Subcutaneous preadipocyte (primary cell): ENCODE measurements around a stretch of chr13.

- CAGE, long polyA plus RNA: no peak
Observed at GRCh38 chr13:106475724-106476274, 59.7 kb downstream of the EFNB2 start.

GRCh38 chr13:107401721-107402304 lies 465.5 kb downstream of the NALF1 start:
- CAGE, long polyA plus RNA: no peak

DNA sequence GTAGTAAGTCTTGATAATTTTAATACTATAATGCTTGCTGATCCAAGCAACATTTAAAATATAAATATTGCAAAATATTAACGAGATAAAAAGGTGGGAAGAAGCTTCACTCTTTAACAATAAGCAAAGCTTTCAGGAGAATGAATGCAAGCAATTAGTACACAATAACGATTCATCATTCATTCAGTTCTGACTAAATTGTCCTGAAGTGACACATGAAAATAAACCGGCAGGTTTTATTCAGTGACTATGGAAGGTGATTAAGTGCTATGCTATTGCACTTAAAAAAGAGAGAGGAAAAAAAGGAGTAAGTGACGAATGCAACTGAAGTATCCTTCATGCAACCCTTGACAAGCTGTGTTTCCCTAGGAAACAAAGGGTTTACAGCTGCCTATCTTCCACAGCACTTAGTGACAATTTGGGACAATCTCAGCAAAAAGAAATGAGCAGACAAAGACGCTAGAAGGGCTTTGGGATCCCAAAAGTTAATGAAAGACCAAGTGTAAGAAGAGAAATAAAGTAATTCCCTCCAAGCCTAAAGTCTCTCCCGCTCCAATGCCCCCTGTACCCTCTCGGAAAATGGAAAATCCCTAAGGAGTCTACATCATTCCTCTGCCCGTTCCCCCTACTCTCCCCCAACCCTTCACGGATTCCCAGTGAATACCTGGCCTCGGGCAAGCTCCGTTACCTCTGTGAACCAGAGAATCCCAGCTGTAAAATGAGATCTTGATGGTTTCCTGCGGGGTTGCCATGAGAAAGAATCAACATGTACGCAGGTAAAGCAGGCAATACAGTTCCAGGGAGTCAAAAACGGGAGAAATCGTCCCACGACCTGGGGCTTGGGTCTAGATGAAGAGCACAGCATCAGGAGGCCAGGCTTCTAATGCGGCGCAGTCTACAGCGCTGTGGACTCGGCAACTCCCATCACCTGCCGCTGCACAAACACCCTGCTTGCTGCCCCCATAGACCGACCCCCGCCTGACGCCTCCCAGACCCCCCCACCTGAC lies 1.2 kb downstream of the LIG4 start:
- CAGE, long polyA plus RNA: no peak

- CAGE, long polyA plus RNA: no peak
Observed at GRCh38 chr13:108266089-108267014, 3.2 kb upstream of the TNFSF13B start.

- CAGE, long polyA plus RNA: no peak
Observed at GRCh38 chr13:108402918-108403403, 133.4 kb downstream of the TNFSF13B start.

- CAGE, long polyA plus RNA: no peak
Observed at GRCh38 chr13:108496023-108496673, 133.3 kb upstream of the MYO16 start.

DNA sequence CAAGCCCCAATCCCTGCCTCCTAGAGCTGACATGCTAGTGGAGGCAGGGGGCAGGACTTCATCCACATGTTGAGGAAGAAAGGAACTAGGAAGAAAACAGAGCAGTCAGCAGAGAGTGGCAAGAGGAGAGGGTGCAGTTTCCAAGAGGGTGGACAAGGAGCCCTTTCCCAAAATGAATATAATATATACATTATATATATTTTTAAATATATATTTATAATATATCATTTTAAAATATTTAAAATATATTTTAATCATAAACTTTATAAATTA lies 328.5 kb downstream of the MYO16 start:
- CAGE, long polyA plus RNA: no peak

- CAGE, long polyA plus RNA: no peak
Observed at GRCh38 chr13:109267316-109267771, 519.0 kb downstream of the IRS2 start.

DNA sequence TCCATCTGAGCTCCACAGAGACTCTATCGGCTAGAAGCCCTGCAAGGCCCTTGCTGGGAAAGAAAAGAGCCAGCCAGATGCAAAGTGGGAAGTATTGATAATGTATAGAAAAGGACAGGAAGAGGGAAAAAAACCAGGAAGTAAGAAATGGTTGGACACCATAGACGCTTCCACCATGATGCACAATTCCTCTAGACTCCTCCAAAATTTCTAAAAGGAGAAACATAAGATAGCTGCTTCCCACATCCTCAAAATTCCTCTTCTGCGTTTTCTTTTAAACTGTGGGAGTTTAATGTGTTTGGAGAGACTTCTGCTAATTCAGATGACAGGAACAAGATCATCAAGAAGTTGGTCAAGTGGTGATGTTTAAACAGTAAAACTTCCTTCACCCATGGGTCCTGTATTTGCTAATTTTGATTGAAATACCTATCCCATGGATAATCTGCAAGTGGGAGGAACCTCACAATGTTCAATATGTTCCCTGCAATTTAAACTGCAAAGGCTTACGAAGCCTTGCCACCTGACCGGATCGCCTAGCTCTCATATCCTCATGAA lies 130.2 kb downstream of the IRS2 start:
- CAGE, long polyA plus RNA: no peak

GRCh38 chr13:109687355-109688608 lies 98.6 kb downstream of the IRS2 start:
- CAGE, long polyA plus RNA: no peak

DNA sequence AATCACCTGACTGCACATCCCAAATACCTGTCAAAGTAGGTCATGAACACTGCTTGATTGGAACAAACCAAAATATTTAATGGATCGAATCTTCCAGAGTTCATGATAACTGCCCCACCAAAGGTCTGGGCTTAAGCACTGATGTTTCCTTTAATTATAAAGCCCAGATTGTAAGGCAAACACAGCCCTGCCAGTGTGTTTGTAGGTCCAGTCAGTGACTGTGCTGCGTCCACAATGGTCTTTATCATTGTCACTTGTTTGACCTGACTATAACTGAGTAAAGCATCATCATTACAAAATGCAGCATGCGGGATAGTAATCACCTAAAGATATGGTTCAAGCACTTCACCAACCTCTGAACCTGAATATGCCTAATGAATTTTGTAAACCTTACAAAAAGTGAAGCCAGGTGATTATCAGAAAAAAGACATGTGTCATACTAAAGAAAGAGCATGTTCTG lies 63.3 kb downstream of the IRS2 start:
- CAGE, long polyA plus RNA: no peak

DNA sequence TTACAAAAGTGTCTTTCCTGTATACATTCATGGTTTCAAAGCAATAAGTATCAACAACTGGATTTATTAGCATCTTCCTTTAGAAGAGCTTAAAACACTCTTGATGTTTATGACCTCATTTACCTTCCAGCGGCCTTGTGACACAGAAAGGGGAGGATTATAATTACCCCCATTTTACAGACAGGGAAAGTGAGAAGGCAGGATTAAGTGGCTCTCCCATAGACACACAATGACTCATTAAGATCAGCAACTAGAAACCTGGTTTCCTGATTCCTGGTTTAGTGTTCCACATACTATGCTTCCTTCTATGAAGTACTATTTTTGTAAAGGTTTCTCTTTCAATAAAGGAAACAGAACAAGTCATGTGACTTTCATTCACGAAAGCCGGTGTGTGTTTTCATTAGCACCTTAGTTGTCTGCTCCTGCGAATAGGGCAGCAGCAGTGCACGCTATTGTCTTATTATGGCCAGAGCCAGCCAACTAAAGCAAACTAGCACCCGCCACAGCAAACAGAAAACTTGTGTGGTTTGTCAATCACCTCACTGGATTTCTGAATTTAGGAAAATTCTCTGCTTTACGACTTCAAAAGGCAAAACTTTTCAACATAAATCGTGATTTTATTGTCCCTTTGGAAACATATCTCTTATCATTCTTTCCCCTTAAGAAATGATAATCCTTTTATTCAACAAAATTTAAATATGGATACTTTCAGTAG lies 8.2 kb downstream of the IRS2 start:
- CAGE, long polyA plus RNA: no peak

- CAGE, long polyA plus RNA: no peak
Observed at GRCh38 chr13:109780287-109780609, 6.1 kb downstream of the IRS2 start.

- CAGE, long polyA plus RNA: no peak
Observed at GRCh38 chr13:109788535-109788918, 2.1 kb upstream of the IRS2 start.

DNA sequence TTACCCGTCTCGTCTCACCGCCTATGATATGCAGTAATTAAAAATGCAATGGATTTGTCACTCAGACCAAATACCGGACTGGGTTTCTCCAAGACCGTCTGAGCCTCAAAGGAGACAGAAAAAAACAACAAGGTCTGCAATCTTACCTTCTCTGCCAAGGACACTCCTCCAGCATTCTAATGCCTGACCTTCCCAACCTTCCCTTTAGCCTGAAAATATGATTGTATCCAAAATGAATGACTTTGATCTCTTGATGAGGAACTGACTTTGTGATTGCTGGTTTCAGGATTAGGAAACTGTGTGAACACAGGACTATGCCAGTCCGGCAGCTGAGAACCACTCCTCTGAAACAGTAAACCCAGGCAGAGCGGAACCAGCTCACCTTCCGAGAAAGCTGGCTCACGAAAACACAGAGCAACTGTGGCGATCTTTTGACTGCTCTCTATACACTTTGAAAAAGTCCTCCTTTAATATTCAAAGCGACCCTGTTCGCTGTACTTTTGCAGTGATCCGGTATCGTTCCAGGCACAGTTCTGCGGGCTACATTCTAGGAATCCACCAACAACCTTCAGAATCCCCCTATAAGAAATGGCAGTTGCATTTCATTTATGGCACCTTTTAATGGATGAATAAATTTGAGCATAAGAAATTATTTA lies 258.8 kb upstream of the IRS2 start:
- CAGE, long polyA plus RNA: no peak

GRCh38 chr13:110045777-110046484 lies 259.5 kb upstream of the IRS2 start:
- CAGE, long polyA plus RNA: no peak

- CAGE, long polyA plus RNA: no peak
Observed at GRCh38 chr13:110128401-110128961, 178.5 kb downstream of the COL4A1 start.

- CAGE, long polyA plus RNA: no peak
Observed at GRCh38 chr13:110186072-110186784, 120.7 kb downstream of the COL4A1 start.

DNA sequence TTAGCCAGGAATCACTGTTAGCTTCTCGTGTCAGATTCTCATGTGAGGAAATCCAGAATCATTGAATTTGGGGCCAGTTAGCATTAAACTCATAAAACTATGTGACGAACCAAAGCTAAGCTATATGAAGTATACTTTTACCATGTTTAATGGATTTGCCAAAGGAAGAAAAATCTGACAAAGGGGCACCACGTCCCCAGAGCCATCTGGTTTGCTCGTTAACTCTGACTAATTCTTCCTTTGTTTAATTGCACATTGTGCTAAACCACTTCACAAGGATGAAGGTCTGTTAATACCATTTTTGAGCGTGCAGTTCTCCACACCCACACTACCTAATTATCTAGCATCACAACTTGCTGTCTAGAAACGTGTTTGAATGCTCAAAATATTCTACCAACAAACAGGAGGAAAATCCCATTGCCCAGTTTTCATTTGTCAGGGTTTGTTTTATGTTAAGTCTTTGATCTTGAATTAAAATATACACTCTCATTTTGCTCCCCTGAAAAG lies 74.8 kb downstream of the COL4A1 start:
- CAGE, long polyA plus RNA: no peak

DNA sequence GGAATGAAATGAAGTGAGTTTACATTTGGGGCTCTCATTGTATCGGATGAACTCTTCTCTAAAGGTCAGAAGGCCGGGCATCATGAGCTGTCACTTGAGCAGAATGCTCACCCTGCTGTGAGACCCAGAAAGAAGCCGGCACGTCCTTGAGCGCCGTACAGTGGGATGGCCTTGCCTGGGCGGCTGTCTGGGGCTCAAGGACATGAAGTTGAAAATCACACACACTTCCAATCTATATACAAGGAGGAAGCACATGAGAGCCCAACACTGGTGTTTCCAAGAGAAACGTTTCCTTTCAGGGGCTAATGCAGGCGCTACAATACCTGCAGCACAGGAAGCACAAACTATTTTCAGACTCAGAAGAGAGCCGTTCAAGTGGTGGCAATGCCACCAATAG lies 19.5 kb downstream of the COL4A1 start:
- CAGE, long polyA plus RNA: no peak